ENCODE measurements around the gene CRK.

- PRO-cap, 5 experiments, result no peak in any of the 5 experiments
- RAMPAGE, long total RNA, 2 experiments, result no peak in any of the 2 experiments
- RRBS, result no CpG with 5 or more reads among the region's 25 CpGs
These were observed 19.2 kb downstream of the TRARG1 start for GRCh38 chr17:1298573-1299066.

- PRO-cap, 5 experiments, result no peak in any of the 5 experiments
- RAMPAGE, long total RNA, 2 experiments, result no peak in any of the 2 experiments
- RRBS, result no CpG with 5 or more reads among the region's 28 CpGs
These were observed 44.8 kb downstream of the TRARG1 start for GRCh38 chr17:1324109-1324738.

DNA sequence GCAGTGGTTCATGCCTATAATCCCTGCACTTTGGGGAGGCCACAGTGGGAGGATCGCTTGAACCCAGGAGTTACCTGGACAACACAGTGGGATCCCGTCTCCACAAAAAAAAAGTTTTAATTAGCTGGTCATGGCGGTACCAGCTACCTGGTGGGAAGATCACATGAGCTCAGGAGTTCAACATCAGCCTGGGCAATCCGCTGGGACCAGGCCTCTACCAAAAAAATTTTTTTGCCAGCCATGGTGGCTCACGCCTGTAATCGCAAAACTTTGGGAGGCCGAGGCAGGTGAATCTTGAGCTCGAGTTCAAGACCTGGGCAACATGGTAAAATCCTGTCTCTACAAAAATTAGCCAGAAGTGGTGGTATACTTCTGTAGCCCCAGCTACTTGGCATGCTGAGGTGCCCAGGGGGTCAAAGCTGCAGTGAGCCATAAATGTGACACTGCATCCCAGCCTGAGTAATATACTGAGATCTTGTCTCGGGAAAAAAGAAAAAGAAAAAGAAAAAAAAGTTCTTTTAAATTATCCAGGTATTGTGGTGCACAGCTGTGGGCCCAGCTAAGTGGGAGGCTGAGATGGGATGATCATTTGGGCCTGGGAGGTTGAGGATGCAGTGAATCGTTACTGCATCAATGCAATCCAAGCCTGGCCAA lies 8.2 kb downstream of the YWHAE start:
- PRO-cap, 5 experiments, result no peak in any of the 5 experiments
- RAMPAGE, long total RNA, 2 experiments, result no peak in any of the 2 experiments
- RRBS, result no CpG with 5 or more reads among the region's 10 CpGs

- PRO-cap, 5 experiments, result no peak in any of the 5 experiments
- RAMPAGE, long total RNA, 2 experiments, result no peak in any of the 2 experiments
- RRBS, result 75% methylated on average over 1 of the region's 15 CpGs
These were observed 3.3 kb downstream of the YWHAE start for GRCh38 chr17:1396638-1397110.

GRCh38 chr17:1446162-1446554 lies 9.9 kb downstream of the CRK start:
- PRO-cap, 5 experiments, result no peak in any of the 5 experiments
- RAMPAGE, long total RNA, 2 experiments, result no peak in any of the 2 experiments
- RRBS, result no CpG with 5 or more reads among the region's 11 CpGs

GRCh38 chr17:1455795-1456369 lies at the start of gene CRK:
Gene CRK (minus strand): TSS chr17:1456232.
- PRO-cap, 5 experiments, result peak in 5 of 5 experiments; most common minus-strand start chr17:1456266 (in 3)
- RAMPAGE, long total RNA, 2 experiments, result no peak in any of the 2 experiments
- RRBS, result under 1% methylated on average over 23 of the region's 72 CpGs

DNA sequence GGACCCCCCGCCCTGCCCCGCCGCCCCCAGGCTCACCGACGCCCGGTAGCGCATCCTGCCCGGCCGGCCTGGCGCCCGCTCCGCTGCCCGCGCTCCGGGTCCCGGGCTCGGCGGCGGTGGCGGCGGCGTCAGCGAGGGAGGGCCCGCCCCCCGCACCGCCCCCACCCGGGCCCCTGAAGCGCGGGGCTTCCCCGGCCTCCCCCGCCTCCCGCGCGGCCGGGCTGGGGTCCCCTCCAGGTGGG lies 6.9 kb downstream of the MYO1C start:
- PRO-cap, 5 experiments, result peak in 4 of 5 experiments; most common minus-strand start position 84 of the sequence (in 1)
- RAMPAGE, long total RNA, 2 experiments, result no peak in any of the 2 experiments
- RRBS, result 5% methylated on average over 19 of the region's 35 CpGs

DNA sequence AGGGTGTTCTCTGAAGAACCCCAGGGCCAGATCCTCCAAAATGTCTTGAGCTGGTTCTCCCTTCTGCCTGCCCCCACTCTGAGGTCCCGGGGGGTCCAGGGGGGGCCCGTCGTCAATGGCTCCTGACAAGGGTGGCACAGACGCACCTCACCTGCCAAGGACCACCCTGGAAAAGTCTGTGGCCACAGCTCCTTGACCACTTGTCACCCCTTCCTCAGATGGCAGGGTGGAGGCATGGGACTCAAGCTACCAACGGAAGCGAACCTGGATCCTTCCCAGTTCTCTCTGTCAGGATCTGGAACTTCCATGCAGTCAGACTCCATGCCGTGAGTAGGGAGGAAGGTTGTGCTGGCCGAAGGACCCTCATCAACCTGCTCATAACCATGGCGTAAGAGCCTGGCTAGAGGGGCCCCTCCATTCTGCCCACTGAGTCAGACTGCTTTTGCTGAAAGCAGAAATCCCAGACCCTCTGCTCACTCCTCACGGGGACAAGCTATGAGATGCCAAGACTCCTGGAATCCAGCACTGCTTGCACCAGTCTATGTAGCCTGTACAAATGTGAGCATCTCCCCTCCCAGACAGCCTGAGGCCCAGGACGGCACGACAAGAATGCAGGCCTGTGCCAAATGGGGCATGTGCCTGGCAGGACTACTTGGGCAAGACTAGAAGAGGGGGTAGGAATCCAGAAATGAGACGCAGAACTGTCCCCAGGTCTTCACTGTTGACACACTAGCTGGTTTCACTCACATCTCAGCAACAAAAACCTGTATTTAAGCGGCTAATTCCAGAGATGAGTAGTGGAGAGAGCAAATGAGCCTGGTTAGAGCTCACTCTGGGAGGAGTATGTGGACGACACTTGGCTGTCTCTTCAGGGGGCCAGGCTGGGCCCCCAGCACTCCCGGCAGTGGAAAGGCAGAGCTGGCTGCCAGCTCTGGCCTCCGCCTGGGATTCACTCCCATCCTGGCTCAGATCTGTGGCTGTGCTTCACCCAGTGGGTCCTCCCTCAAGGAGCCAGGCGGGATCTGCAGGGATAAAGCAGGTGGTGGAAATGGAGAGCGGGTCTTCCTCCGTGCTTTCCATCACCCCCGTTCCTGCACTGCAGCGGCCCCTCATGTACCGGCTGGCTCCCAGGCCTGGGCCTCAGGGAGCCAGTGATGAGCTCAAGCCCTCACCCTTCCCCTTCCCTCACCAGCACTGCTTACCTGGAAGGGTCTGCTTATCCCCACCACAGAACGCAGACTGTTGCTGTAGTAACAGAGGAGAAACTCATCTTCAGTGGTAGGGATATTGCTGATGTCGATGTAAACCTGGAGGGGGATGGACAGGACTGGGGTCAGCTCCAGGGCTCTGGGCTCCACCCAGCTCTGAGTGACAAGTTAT lies 2.9 kb upstream of the MYO1C start:
- PRO-cap, 5 experiments, result no peak in any of the 5 experiments
- RAMPAGE, long total RNA, 2 experiments, result no peak in any of the 2 experiments
- RRBS, result no CpG with 5 or more reads among the region's 25 CpGs

- PRO-cap, 5 experiments, result no peak in any of the 5 experiments
- RAMPAGE, long total RNA, 2 experiments, result no peak in any of the 2 experiments
- RRBS, result no CpG with 5 or more reads among the region's 6 CpGs
These were observed 1.7 kb upstream of the INPP5K start for GRCh38 chr17:1517840-1518745.

DNA sequence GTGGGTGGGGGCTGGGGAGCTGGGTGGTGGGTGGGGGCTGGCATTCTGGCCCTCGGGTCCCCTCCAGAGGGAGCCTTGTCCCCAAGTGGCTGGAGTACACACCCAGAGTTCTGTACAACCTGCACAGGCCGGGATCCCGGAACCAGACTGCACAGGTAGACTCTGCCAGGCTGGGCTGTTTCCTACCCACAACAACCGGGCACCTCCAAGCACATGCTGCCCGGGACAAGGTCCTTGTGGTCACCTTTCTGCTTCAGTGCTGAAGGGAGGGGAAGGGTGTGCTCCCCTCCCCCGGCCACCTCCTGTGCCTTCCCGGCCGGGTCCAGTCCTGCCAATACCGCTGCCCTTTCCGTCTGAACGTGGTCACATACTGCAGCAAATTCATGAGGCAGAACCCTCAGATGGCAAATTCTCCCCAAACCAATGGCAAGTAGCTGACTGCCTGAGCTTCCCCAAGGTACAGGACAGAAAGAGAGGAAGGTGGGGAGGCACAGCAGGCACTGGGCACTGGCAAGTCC lies 23.0 kb downstream of the SLC43A2 start:
- PRO-cap, 5 experiments, result no peak in any of the 5 experiments
- RAMPAGE, long total RNA, 2 experiments, result no peak in any of the 2 experiments
- RRBS, result 64% methylated on average over 3 of the region's 11 CpGs

GRCh38 chr17:1636554-1637113 lies 8.0 kb upstream of the SLC43A2 start:
- PRO-cap, 5 experiments, result no peak in any of the 5 experiments
- RAMPAGE, long total RNA, 2 experiments, result no peak in any of the 2 experiments
- RRBS, result 98% methylated on average over 5 of the region's 17 CpGs

- PRO-cap, 5 experiments, result no peak in any of the 5 experiments
- RAMPAGE, long total RNA, 2 experiments, result no peak in any of the 2 experiments
- RRBS, result no CpG with 5 or more reads among the region's 9 CpGs
These were observed 8.8 kb downstream of the PRPF8 start for GRCh38 chr17:1675802-1676261.

DNA sequence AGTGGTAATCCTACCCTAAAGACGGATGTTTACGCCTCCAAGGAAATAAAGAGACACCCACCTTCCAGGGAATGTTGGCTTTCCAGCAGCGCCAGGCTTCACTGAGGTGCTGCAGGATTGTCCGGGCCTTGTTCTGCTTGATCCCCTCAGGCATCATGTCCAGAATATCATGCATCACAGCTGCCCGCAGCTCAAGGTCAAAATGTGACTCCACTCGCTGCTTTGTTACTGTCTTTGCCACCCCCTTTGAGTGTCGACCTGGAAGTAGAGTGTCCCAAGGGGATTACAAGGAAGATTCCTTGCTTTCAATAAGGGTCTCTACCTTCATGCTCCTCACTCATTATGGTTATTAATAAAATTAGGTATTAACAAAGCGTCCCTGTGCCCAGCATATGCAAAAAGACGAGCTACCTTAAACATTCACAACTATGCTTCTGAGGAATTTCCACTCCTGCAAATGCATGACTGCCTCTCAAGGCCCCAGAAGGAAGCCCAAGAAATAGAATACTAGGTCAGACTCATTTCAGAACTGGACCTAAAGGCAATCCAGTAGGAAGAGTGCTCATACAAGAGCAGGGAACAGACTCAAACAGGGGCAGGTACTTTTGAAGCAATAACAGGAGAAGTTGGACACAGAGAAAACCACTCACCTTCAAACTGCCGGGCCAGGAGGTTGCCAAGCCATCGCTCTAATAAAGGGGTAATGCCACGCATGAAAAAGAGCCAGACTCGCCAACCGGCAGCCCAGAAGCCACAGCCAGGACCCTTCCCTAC lies 7.6 kb downstream of the PRPF8 start:
- PRO-cap, 5 experiments, result no peak in any of the 5 experiments
- RAMPAGE, long total RNA, 2 experiments, result no peak in any of the 2 experiments
- RRBS, result 98% methylated on average over 5 of the region's 14 CpGs

- PRO-cap, 5 experiments, result no peak in any of the 5 experiments
- RAMPAGE, long total RNA, 2 experiments, result no peak in any of the 2 experiments
- RRBS, result no CpG with 5 or more reads among the region's 17 CpGs
These were observed 5.8 kb downstream of the PRPF8 start for GRCh38 chr17:1678667-1679509.

DNA sequence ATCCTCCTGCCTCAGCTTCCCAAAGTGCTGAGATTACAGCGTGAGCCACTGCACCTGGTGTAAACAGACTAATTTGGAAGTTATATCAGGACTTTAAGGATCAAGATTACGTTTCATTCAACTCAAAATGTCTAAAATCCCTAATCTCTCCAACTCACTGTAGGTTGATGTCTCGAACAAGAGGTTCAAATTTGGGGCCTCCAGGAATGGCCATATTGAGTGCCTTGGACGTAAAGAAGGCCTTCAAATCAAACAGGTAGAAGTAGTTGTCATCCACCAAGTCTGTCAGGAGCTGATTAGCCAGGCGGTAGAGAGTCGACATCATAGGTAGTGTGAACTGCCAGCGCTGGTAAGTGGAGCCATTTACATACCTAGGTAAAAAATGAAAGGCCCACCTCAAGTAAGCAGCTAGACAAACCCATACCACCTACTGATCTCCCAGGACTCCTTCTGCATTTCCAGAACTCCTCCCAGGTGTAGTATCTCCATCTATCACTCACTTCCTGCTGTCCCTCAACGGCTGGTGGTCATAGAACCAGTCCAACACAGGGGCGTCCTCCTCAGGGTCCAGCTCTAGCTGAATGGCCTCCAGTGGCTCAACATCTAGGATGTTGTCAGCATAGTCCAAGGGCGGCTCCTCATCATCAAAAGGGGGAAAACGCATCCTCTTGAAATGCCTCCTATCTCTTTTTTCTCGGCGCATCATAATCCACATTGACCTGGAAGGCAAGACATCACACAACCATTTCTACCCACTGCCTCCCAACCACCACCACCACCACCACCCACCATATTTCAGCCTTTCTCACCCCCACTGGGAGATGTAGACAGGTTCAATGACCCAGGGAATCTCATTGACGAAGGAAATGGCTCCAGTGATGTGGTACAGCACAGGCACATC lies 3.1 kb downstream of the PRPF8 start:
- PRO-cap, 5 experiments, result no peak in any of the 5 experiments
- RAMPAGE, long total RNA, 2 experiments, result no peak in any of the 2 experiments
- RRBS, result no CpG with 5 or more reads among the region's 14 CpGs

DNA sequence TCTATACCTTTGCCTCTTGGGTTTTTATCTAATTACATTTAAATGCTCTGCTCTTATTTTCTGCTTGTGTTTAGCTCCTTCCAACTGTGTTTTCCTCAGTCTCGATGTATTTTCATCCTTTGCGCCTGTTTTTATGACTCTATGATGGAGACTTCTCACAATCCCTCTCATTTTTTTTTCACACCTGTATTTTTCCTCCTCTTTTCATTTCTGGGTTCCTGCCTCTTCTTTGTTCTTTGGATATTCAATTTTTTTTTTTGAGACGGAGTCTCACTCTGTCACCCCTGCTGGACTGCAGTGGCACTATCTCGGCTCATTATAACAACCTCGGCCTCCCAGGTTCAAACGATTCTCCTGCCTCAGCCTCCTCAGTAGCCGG lies 5.7 kb downstream of the TLCD2 start:
- PRO-cap, 5 experiments, result no peak in any of the 5 experiments
- RAMPAGE, long total RNA, 2 experiments, result no peak in any of the 2 experiments
- RRBS, result no CpG with 5 or more reads among the region's 7 CpGs

GRCh38 chr17:1704841-1705997 lies 5.0 kb downstream of the TLCD2 start:
- PRO-cap, 5 experiments, result no peak in any of the 5 experiments
- RAMPAGE, long total RNA, 2 experiments, result no peak in any of the 2 experiments
- RRBS, result no CpG with 5 or more reads among the region's 21 CpGs

GRCh38 chr17:1714028-1714812 lies 4.0 kb upstream of the TLCD2 start:
- PRO-cap, 5 experiments, result peak in 5 of 5 experiments; most common minus-strand start chr17:1714754 (in 2)
- RAMPAGE, long total RNA, 2 experiments, result no peak in any of the 2 experiments
- RRBS, result 7% methylated on average over 7 of the region's 20 CpGs

GRCh38 chr17:1770890-1771264 lies 9.0 kb downstream of the SERPINF1 start:
- PRO-cap, 5 experiments, result no peak in any of the 5 experiments
- RAMPAGE, long total RNA, 2 experiments, result no peak in any of the 2 experiments
- RRBS, result 93% methylated on average over 2 of the region's 8 CpGs

DNA sequence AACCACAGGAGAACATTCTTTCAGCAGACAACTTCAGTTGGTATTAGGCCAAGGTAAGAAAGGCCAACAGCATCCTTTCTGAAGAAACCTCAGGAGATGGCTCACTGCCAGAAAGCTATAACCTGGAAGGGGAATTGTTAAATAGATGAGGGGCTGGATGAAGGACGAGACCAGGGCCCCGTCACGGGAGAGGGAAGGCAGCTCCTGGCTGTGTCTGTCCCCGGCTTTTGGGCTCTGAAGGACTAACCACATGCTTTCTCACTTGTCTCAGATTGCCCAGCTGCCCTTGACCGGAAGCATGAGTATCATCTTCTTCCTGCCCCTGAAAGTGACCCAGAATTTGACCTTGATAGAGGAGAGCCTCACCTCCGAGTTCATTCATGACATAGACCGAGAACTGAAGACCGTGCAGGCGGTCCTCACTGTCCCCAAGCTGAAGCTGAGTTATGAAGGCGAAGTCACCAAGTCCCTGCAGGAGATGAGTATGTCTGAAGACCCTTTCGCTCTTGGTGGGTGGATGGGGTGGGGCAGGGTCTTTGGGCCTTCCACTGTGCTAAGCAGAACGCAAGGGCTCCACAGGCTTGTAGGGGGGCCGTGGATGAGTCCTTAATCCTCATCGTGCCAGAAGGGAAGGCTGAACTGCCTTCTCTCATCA lies 14.5 kb downstream of the SERPINF1 start:
- PRO-cap, 5 experiments, result peak in 1 of 5 experiments; most common plus-strand start position 148 of the sequence (in 1)
- RAMPAGE, long total RNA, 2 experiments, result no peak in any of the 2 experiments
- RRBS, result 65% methylated on average over 2 of the region's 14 CpGs

Data from liver (tissue), 9 donors.